Fallopian tube (tissue), 1 donor: Measurements from ENCODE around the genes DPEP1, CDK10 and MC1R.

DNA sequence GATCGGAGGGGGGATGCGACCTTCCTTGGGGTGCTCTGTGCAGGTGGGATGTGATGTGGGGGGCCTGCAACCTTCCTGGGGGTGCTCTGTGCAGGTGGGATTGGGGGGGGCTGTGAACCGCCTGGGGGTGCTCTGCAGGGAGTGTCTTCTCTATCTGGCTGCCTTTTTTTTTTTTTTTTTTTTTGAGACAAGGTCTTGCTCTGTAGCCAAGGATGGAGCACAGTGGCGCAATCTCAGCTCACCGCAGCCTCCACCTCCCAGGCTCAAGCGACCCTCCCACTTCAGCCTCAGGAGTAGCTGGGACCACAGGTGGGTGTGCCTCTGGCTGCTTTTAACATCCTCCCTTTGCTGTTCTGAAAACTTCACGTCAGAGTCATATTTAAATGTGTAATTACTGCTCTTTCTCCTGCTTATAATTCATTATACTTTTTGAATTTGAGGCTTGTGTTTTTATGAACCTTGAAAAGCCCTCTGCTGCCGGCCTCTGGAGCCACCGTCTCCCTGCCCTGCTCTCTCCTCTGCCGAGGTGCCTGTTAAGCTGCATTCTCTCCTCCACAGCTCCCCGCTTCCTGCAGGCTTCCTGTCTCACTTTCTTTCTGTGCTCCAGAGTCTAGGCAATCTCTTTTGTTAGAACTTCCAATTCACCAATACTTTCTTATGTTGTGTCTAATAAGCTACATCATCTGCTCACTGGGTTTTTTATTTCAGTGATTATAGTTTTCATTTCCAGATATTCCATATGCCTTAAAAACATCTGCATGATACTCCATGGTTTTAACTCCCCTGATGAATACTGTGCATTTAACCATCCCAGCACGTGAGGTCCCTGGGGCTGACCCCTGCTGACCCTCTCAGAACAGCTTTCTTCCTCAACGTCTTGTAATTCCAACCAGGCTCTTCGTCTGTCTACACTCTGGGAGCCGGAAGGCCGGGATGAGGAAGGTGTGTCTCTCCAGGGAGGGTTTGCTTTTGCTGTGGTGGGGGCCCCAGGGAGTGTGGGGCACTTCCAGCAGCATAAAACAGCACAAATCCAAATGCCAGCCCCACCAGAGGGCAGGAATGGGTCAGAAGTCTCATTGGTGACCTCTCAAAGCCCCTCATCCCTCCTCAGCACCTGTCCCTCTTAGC is 78.7 kb downstream of the ZNF778 start:
- PRO-cap, result no peak

- PRO-cap, result no peak
Observed at GRCh38 chr16:89314376-89314865, 96.9 kb downstream of the ZNF778 start.

- PRO-cap, result no peak
Observed at GRCh38 chr16:89322683-89323397, 105.3 kb downstream of the ZNF778 start.

DNA sequence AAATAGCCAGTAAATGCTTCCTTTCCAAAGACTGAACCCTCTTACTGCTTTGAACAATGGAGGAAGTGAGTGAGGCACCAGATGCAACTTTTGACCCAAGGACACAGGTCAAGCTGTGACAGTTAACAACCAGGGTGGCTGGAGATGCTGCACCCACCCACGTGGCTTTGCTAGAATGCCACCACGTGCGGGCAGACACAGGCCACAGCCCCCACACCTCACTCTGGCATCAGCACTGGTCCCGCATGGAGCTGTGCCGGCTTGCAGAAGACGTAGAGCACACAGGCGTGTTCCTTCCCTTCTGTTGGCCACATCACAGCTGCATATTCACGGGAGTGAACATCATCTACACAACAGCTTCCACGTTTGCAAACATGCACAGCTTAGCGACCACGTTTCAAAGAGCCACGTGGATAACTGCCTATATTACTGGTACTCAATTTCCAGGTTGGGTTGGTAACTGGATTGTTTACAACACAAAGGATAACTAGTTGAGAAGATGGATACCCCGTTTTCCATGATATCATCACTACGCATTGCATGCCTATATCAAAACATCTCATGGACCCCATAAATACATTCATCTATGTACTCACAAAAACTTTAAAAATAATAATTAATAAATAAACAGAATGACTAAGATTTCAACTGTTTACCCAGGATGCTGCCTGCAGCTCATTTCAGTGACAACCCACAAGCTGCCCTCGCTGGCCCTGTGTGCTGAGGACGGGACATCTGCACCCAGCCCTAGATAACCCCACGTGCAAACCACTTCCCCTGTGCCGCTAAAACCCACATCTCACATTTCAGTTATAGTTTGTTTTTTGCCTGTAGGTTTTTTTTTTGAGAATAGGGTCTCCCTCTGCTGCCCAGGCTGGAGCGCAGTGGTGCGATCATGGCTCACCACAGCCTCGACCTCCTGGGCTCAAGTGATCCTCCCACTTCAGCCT is 132.1 kb downstream of the ANKRD11 start:
- PRO-cap, result no peak

DNA sequence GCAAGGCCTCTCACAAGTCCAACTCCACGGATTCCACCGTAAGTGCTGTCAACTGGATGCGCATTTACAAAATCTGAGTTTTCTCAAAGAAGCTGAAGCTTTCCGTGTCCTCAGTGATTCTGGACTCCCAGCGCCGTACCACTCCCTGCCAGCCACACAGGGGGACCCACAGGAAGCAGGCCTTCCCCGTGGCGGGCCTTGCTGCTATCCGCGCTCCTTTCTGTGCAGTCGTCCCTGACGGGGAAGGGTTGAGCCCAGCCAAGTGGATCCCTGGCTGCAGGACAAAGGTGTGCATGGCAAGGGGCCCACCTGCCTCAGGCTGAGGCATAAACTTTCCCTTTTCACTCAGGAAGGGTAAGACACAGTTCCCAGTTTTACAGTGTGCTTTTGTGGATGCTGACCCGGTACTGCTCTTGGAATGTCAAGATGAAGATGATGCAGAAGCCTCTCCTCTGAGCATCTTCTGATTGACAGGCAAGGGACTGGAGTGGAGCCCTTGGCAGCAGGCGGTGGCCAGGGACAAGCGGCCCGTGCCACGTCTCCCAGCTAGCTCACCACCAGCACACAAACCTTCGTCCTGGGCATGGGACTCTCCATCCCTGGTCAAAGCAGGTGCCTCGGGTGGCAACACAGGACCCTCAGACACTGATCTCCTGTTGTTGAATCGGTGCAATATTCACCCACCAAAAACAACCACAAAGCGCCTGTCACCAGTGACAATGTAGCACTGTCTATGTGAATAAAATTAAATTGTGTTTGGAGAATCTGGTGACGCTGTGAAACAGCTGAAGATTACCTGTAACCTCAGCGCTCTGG is 92.9 kb downstream of the ANKRD11 start:
- PRO-cap, result no peak

GRCh38 chr16:89400912-89401151 is 89.5 kb downstream of the ANKRD11 start:
- PRO-cap, result no peak

DNA sequence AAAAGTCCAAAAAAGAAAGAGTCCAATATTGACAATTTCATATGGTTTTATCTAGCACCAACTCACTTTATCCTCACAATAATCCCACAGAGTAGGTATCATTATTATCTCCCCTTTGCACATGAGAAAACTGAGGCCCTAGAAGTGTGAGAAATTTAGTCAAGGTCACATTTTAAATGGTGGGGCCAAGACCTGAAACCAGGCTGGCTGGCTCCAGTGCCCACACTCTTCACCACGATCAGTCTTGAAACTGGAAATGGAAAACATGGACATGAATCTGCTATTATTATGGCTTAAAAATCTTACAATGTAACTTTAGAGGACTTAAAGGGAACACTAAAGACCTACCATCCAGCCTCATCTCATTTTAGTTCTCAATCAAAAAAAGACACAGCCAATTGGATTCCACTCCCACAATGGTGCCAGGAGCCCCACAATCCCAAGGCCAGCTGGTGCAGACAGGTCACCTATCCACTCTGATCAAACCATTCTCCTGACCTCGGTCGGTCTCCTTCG is 65.2 kb downstream of the ANKRD11 start:
- PRO-cap, result no peak

GRCh38 chr16:89430463-89431858 is 59.4 kb downstream of the ANKRD11 start:
- PRO-cap, result no peak

GRCh38 chr16:89441821-89442273 is 48.5 kb downstream of the ANKRD11 start:
- PRO-cap, result no peak

GRCh38 chr16:89442274-89443640 is 47.6 kb downstream of the ANKRD11 start:
- PRO-cap, result no peak

GRCh38 chr16:89452210-89452645 is 38.1 kb downstream of the ANKRD11 start:
- PRO-cap, result no peak

- PRO-cap, result no peak
Observed at GRCh38 chr16:89479423-89479701, 11.0 kb downstream of the ANKRD11 start.

- PRO-cap, result no peak
Observed at GRCh38 chr16:89484690-89485297, 5.6 kb downstream of the ANKRD11 start.

DNA sequence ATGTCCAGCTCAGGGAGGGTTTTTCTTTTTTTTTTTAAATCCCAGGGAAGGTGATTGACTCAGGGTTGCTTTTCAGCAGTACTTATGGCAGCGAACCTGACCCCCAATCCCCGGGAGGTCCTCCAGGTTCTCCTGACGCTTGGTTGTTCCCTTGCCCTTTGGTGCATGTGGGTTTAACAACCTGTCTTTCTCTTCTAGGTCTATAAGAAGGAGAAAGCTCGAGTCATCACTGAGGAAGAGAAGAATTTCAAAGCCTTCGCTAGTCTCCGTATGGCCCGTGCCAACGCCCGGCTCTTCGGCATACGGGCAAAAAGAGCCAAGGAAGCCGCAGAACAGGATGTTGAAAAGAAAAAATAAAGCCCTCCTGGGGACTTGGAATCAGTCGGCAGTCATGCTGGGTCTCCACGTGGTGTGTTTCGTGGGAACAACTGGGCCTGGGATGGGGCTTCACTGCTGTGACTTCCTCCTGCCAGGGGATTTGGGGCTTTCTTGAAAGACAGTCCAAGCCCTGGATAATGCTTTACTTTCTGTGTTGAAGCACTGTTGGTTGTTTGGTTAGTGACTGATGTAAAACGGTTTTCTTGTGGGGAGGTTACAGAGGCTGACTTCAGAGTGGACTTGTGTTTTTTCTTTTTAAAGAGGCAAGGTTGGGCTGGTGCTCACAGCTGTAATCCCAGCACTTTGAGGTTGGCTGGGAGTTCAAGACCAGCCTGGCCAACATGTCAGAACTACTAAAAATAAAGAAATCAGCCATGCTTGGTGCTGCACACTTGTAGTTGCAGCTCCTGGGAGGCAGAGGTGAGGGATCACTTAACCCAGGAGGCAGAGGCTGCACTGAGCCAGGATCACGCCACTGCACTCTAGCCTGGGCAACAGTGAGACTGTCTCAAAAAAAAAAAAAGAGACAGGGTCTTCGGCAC is 2.5 kb downstream of the RPL13 start:
- PRO-cap, result no peak

DNA sequence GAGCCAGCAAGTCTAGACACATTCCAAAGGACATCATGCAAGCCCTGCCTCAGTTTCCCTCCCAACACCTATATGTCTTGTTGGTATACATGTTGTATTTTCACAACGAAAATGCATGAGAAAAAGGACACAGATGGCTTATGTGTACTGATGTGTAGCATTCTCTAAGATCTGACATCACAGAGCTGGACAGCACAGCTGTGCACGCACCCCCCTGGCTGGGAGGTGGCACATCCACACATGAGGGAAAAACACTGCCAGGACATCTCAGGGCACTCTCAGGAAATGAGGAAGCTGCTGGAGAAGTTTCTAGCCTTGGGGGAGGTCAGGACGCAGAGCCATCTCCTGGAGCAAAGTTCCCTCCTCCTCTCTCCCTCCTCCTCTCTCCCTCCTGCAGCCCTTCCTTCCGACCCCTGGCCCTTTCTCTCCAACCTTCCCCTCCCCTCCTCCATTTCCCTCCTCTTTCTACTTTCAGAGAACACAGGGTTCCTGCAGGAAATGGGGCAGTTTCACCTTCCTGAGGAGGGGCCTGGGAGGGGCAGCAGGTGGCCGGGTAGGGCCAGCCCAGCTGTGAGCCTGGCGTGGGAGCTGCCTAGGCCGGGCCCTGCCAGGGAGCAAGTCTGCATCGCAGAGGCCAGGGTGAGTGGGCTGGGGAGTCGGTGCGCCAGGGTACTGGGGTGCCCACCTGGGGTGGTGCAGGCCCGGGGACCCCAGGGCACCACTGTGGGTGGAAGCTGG is at the start of gene DPEP1:
Gene DPEP1 (plus strand): TSS at position 562 of the 738 bp plus-strand sequence.
- PRO-cap, result no peak

- PRO-cap, result bidirectional peak, plus-strand start at chr16:89686690, minus-strand start at chr16:89686600; bidirectional peak, plus-strand start at chr16:89686978, minus-strand start at chr16:89686912
Observed at GRCh38 chr16:89686288-89687220, at the start of gene CDK10. TSS of gene CDK10 (plus strand) at chr16:89686689.

- PRO-cap, result no peak
Observed at GRCh38 chr16:89694313-89694847, 7.1 kb downstream of the SPATA2L start.

GRCh38 chr16:89738228-89739492 is 17.3 kb downstream of the ZNF276 start:
- PRO-cap, result no peak

DNA sequence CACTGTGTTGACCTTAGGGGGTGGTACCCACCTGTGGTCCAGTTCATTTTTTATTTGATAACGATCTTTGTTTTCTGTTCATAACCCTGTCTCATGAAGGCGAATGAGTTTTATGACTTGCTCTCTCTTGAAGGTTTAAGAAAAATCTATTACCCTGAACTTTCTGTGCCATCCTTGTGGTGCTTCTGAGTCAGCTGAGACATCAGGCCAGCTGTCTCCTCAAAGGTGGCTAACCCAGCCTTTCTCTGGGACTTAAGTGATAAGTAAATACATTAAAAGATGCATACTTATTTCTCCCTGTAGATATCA is 2.0 kb downstream of the SPIRE2 start:
- PRO-cap, result no peak

DNA sequence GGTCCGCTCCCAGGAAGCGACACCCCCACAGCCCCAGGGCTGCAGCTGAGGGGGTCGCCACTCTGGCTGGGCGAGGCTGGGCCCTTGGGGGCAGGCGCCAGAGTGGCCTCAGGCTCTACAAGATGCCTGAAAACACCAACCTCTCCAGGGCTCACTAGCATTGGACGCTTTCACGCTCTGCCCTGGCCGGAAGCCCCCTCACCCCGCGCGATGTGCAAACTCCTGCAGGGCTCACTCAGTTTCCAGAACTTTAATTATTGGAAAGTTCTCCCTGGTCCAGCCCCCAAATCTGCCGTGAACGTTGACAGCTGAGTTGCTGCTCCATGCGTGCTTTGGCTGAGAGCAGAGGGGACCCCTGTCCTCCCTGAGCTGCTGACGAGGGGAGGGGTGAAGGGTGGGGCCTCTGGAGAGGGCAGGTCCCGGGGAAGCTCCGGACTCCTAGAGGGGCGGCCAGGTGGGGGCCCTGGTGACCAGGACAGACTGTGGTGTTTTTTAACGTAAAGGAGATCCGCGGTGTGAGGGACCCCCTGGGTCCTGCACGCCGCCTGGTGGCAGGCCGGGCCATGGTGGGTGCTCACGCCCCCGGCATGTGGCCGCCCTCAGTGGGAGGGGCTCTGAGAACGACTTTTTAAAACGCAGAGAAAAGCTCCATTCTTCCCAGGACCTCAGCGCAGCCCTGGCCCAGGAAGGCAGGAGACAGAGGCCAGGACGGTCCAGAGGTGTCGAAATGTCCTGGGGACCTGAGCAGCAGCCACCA is at the start of gene MC1R:
Gene MC1R (plus strand): TSS at position 651 of the 757 bp plus-strand sequence.
- PRO-cap, result bidirectional peak, plus-strand start at position 504 of the sequence, minus-strand start at position 374 of the sequence; bidirectional peak, plus-strand start at position 651 of the sequence, minus-strand start at position 517 of the sequence